ENCODE measurements around the gene RASGRP4.

- RRBS, 2 experiments = no CpG with 5 or more reads among the region's 7 CpGs
These were observed 11.9 kb downstream of the ZNF607 start for GRCh38 chr19:37707713-37708069.

DNA sequence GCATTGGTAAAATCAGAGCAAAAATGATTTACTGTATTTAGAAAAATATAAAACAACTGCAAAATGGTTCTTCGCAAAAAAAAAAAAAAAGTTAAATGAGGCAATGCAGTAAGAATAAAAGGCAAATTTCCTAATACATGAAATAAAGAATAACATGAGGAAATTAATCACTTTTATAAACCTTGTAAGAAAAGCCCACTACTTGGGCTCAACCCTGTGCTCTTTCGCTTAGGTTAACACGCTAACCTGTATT is 23.7 kb downstream of the ZNF573 start:
- RRBS, 2 experiments = no CpG with 5 or more reads among the region's 3 CpGs

DNA sequence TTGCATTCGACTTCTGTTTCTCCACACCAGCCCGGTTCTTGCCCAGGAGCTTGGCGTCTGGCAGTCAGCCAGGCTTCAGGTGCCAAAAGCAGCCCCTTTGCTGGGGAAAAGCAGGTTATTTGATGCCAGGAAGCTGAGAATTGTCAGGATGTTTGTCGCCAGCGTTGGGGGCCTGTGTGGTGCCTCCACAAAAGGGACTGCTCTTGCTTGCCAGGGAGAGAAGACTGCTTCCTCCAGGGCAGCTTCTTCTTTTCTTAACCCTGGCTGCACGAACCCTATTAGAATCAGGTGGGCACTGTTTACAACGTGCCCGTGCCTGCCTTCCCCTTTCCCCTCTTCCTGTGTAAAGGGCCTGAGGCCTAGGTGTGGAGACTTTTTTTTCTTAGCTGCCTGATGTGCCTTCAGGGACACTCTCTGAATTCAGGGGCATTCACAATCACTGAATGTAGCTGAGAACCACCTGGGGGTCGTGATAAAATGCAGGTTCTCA is 79.4 kb downstream of the SIPA1L3 start:
- RRBS, 2 experiments = no CpG with 5 or more reads among the region's 9 CpGs

- RRBS, 2 experiments = 55 to 67% methylated on average over 5 of the region's 17 CpGs
These were observed 156.1 kb downstream of the SIPA1L3 start for GRCh38 chr19:38062946-38063645.

GRCh38 chr19:38079998-38080413 is 144.0 kb downstream of the DPF1 start:
- RRBS, 2 experiments = no CpG with 5 or more reads among the region's 1 CpG

DNA sequence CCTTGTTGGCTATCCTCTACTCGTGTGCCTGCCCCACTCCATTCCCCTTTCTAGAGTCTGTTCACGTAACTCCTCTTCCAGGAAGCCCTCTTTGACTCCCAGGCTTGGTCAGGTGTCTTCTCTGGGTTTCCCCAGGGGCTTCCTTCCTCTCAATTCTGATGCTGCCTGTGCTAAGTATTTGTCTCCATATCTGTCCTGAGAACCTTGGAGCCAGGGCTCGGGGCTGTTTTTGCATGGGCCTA is 781 bp upstream of the SPINT2 start:
- RRBS, 2 experiments = no CpG with 5 or more reads among the region's 3 CpGs

- RRBS, 2 experiments = no CpG with 5 or more reads among the region's 7 CpGs
These were observed 13.2 kb downstream of the SPINT2 start for GRCh38 chr19:38277360-38278087.

DNA sequence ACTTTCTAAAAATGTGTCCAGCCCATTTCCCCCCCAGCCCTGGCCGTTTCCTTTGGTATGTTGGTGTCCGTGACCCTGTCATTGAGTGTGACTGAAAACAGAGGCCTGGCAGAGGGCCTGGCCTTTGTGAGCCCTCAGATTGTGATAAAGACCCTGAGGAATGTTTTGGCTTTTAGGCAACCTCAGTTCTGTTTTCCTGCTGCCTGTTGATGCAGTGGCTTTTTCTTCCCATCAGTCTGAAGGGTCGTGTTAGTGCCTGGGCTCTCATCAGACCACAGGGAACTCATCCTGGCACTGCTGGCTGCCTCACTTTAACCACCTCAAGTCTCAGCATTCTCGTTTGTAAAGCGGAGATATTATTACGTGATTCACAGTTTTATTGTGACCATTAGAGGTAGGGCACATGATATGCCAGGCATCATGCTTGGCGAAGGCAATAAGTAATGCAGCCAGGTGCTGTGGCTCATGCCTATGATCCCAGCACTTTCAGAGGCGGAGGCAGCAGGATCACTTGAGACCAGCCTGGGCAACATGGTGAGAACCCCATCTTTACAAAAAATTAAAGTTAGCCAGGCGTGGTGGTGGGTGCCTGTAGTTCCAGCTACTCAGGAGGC is 13.8 kb downstream of the SPINT2 start:
- RRBS, 2 experiments = no CpG with 5 or more reads among the region's 9 CpGs

GRCh38 chr19:38335487-38335737 is 218 bp upstream of the CATSPERG start:
- RRBS, 2 experiments = no CpG with 5 or more reads among the region's 12 CpGs

- RRBS, 2 experiments = 1 to 2% methylated on average over 5 of the region's 44 CpGs
These were observed 8.2 kb downstream of the RASGRP4 start for GRCh38 chr19:38417510-38418429.

- RRBS, 2 experiments = no CpG with 5 or more reads among the region's 9 CpGs
These were observed 5.3 kb downstream of the RASGRP4 start for GRCh38 chr19:38420648-38421139.

GRCh38 chr19:38425975-38426468 is at the start of gene RASGRP4:
TSS of gene RASGRP4 (minus strand) at chr19:38426219.
- RRBS, 2 experiments = 14 to 20% methylated on average over 4 of the region's 15 CpGs

DNA sequence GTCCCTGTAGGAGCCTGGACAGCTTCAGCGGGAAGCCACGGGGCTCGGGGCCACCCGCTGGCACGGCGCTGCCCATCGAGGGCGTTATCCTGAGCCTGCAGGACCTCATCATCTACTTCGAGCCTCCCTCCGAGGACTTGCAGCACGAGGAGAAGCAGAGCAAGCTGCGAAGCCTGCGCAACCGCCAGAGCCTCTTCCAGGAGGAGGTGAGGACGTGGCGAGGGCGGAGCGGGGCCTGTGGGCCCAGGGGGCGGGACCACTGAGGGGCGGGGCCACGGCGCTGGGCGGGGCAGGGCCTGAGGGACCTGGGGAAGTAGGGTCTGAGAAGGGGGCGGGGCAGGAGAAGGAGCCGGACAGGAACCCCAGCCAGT is 19.3 kb downstream of the RYR1 start:
- RRBS, 2 experiments = no CpG with 5 or more reads among the region's 25 CpGs

DNA sequence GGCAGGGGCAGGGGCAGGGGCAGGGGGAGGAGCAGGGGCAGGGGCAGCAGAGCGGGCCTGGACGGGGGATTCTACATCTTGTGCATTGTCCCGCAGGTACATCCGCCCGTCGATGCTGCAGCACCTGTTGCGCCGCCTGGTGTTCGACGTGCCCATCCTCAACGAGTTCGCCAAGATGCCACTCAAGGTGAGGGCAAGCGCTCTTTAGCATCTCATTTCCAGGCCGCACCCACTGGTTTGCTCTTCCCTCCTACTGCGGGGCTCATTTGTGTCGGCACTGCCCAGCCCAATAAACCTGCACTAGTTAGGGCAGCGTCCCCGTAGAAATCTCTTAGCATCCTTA is 69.3 kb downstream of the RYR1 start:
- RRBS, 2 experiments = no CpG with 5 or more reads among the region's 18 CpGs

GRCh38 chr19:38640212-38640985 is 7.0 kb upstream of the ACTN4 start:
- RRBS, 2 experiments = no CpG with 5 or more reads among the region's 16 CpGs

GRCh38 chr19:38675456-38675691 is 27.9 kb downstream of the ACTN4 start:
- RRBS, 2 experiments = no CpG with 5 or more reads among the region's 5 CpGs

DNA sequence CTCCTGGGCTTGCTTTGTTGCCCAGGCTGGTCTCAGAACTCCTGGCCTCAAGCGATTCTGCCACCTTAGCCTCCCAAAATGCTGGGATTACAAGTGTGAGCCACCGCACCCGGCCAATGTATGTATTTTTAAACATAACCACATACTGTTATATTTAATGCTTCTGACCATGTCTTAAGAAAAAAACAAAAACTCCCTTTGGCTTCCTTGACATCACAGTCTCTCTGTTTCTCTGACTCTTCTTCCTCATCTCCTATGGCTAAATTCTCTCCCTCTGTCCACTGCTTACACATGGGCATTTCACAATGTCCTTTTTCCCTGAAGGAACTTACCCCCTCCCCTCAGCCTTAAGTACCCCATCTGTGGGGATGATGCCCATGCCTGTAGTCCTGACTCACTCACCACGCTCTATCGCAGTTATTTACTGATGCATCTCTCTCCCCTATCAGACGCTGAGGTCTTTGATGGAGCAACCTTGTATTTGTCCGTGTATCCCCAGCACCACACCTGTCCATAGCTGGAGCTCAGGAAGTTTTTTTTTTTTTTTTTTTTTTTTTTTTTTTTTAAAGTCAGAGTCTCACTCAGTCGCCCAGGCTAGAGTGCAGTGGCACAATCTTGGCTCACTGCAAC is 32.3 kb downstream of the ACTN4 start:
- RRBS, 2 experiments = no CpG with 5 or more reads among the region's 8 CpGs

- RRBS, 2 experiments = no CpG with 5 or more reads among the region's 14 CpGs
These were observed 34.8 kb downstream of the ACTN4 start for GRCh38 chr19:38682006-38682805.

GRCh38 chr19:38701979-38702693 is 42.1 kb downstream of the CAPN12 start:
- RRBS, 2 experiments = 54 to 70% methylated on average over 4 of the region's 16 CpGs

DNA sequence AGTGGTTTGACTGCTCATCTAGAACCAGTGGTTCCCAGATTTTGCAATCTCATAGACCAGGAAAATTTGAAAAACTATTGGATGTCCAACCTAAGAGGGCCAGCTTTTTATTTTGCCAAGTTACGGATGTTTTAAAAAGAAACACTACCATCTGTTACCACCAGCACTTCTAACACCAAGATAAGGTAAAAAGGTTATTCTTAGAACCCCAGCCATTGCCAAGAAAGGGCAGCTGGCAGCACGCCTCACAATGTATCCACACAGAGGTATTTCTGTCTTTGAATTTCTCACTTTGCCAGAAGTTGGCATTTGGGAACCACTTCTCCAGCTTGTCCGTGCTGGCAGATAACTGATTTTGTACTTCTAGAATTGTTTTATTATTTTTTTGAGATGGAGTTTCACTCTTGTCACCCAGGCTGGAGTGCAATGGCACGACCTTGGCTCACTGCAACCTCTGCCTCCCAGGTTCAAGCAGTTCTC is 28.7 kb downstream of the CAPN12 start:
- RRBS, 2 experiments = no CpG with 5 or more reads among the region's 4 CpGs

All from bronchial epithelial cell (primary cell).